Smooth muscle cell (in vitro differentiated cells): ENCODE data around the genes HIGD1C and FIGNL2.

DNA sequence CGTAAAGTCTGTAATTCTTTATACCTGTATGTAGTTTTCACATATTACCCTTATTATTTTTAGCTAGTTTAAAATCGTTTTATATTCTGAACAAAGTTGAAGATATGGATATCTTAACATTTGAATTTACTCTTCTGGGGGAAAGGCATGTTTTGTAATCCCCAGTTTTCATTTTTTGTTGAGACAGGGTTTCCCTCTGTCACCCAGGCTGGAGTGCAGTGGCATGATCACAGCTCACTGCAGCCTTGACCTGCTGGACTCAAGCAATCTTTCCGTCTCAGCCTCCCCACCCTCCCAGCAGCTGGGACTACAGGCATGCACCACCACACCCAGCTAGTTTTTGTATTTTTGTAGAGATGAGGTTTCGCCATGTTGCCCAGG is 2.0 kb downstream of the METTL7A start:
- RAMPAGE, long total RNA, result no peak

- RAMPAGE, long total RNA, result no peak
Observed at GRCh38 chr12:50927771-50928146, 2.9 kb downstream of the METTL7A start.

- RAMPAGE, long total RNA, result no peak
Observed at GRCh38 chr12:50952351-50952678, at the start of gene HIGD1C. TSS of gene HIGD1C (plus strand) at chr12:50952544.

- RAMPAGE, long total RNA, result no peak
Observed at GRCh38 chr12:51076265-51076904, 7.0 kb downstream of the CSRNP2 start.

GRCh38 chr12:51218698-51218852 is 713 bp upstream of the POU6F1 start:
- RAMPAGE, long total RNA, result no peak

- RAMPAGE, long total RNA, result no peak
Observed at GRCh38 chr12:51240523-51241768, 2.3 kb downstream of the DAZAP2 start.

DNA sequence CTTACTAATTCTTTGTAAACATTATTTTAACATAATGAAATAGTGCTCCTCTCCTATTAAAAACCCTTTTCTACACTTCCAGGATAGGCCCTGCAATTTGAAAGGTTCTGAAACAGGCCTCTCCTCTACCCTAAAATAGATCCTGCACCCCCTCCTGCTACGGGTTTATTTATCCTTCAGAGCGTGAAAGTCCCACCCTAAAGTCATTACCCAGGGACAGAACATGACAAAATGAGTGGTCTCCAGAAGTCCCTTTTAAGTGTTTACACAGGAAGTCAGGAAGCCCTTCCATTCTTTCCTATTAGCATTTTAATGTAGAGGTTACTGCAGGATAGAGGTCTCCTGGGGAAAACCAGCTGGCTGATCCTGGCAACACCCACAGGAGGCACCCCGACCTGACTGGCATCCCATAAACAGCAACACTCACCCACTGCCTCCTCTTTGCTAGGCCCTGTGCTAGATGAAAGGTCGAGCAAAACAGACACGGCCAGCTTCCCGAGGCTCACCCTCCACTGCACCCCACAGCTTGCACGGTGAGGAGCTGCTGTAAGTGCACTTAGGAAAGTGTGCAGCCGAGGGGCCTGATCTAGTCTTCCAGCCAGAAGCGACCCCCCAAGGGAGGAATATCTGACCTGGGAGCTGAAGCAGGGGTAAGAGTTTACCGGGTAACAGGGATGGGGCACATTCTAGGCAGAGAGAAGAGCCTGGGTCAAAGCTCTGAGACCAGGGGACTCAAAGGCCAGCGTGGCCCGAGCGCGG is 8.9 kb downstream of the DAZAP2 start:
- RAMPAGE, long total RNA, result no peak

DNA sequence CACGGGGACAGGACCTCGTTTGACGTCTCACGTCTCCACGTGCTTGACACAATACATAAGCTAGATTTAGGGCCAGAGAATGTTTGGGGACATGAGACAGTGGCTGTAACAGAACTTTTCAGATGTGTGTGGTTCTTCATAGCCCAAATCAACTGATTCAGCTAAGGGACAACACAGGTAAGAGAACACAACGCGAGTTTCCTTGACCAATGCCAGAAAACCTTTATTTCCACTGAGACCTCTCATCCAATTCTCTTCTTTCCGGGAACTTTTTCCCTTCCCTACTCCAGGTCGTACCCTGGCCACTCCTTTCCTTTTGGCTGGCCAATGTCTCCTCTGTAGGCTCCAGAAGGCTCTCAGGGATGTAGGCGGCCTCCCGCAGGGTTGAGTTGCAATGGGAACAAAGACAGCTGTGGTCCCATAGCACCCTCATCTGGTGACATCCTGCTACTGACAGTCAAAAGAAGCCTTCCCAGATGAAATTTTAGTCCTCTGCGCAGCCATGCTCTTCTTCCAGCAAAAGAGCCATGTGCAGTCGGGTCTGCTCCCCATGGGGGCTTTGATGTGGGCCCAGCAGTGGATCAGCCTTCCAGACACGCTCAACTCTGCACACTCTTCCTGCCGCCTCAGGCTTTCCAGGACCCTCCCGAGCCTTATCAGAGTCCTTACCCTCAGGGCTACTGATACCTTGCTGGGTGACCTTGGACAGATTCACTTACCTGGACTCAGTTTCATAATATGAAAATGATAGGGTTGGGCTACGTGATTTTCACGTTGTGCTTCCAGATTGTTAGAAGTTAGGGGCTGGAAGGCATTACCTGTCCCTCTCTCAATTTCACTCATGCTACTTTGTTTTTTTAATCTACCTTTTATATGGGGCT is 5.4 kb upstream of the CELA1 start:
- RAMPAGE, long total RNA, result no peak

DNA sequence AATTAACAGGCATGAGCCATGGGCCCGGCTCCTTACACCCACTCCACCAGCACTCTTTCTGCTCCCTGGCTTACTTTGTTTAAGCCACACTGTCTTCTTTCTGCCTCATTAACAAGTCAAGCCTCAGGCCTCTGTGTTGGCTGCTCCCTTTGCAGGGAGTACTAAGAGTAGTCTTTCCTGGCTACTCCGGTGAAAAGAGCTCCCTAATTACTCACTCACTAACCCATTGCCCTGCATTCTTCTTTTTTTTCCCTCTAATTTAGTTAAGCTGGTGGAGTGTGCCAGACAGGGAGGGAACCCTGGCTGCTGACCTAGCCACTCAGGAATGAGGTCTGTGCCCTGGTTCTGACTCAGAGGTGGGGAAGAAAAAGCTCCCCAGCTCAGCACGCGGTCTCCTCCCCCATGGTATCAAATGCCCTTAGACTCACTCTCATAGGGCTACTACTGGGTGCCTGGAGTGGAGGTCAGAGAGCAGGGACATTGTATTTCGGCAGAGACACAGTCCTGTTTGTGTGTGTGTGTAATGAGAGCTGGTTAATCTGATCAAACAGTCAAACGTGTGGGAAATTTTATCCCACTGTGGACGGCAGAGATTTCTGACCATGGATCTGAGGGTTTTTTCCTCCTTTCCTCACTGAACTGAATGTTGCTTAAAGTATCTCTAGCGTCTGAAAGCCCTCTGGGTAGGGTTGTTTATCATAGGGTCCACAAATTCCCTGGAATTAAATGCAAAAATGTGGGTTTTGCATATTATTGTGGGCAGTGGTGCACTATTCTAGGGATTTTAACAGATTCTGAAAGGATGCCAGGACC is 19.6 kb downstream of the GALNT6 start:
- RAMPAGE, long total RNA, result no peak

- RAMPAGE, long total RNA, result no peak
Observed at GRCh38 chr12:51387982-51388579, 3.1 kb downstream of the GALNT6 start.

DNA sequence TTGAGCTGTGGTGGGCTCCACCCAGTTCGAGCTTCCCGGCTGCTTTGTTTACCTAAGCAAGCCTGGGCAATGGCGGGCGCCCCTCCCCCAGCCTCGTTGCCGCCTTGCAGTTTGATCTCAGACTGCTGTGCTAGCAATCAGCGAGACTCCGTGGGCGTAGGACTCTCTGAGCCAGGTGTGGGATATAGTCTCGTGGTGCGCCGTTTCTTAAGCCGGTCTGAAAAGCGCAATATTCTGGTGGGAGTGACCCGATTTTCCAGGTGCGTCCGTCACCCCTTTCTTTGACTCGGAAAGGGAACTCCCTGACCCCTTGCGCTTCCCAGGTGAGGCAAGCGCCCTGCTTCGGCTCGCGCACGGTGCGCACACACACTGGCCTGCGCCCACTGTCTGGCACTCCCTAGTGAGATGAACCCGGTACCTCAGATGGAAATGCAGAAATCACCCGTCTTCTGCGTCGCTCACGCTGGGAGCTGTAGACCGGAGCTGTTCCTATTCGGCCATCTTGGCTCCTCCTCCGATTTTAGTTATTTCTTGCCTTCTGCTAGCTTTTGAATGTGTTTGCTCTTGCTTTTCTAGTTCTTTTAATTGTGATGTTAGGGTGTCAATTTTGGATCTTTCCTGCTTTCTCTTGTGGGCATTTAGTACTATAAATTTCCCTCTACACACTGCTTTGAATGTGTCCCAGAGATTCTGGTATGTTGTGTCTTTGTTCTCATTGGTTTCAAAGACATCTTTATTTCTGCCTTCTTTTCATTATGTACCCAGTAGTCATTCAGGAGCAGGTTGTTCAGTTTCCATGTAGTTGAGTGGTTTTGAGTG is 22.7 kb upstream of the SCN8A start:
- RAMPAGE, long total RNA, result no peak

GRCh38 chr12:51848574-51849867 is at the start of gene FIGNL2:
TSS of gene FIGNL2 (minus strand) at chr12:51848718.
- RAMPAGE, long total RNA, result no peak

DNA sequence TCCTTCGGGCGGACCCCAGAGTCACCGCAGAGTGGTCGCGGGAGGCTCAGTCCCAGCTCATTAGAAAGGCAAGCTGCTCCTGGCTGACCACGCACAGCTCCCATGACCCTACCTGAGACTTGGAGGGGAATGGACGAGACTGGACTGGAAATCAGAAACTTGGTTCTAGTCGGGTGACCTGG is 347 bp downstream of the ACVRL1 start:
- RAMPAGE, long total RNA, result no peak

- RAMPAGE, long total RNA, result no peak
Observed at GRCh38 chr12:51970872-51971606, 19.5 kb downstream of the ACVR1B start.

DNA sequence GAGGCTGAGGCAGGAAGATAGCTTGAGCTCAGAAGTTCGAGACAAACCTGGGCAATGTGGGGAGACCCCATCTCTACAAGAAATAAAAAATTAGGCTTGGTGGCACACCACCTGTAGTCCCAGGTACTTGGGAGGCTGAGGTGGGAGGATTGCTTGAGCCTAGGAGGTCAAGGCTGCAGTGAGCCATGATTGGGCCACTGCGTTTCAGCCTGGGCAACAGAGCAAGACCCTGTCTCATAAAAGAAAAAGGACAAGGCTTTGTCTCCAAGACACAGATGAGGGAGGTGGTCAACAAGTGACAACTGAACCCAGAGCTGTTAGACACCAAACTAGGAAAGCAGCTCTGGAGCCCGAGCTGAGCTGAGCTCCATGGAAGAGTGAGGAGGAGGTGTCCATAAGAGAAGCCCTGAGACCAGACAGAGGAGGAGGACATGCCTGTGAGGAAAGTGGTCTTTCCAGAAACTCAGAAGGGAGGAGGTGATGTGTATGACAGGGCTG is 14.4 kb upstream of the TAMALIN start:
- RAMPAGE, long total RNA, result no peak

GRCh38 chr12:52063587-52064929 is 5.7 kb upstream of the ATG101 start:
- RAMPAGE, long total RNA, result no peak

DNA sequence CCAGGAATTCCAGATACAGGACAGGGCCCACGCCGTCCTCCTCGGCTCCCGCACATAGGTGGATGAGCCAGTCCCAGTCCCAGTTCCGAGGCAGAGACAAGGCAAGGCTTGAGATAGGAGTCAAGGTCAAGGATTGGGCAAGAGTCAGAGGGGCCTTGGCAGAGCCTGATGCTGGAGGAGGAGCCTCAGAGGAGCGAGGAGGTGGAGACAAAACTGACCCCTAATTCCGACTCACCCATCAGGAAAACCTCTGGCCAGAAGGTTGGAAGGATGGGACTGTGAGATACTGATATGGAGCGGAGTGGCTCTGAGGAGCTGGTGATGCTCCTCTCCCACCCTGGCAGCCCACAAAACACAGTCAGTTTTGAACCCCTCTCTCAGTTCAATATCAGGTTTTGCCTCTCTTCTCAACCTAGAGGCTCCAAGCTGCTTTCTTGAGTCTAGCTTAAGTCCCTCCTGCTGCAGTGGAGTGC is 20.9 kb downstream of the KRT80 start:
- RAMPAGE, long total RNA, result no peak

DNA sequence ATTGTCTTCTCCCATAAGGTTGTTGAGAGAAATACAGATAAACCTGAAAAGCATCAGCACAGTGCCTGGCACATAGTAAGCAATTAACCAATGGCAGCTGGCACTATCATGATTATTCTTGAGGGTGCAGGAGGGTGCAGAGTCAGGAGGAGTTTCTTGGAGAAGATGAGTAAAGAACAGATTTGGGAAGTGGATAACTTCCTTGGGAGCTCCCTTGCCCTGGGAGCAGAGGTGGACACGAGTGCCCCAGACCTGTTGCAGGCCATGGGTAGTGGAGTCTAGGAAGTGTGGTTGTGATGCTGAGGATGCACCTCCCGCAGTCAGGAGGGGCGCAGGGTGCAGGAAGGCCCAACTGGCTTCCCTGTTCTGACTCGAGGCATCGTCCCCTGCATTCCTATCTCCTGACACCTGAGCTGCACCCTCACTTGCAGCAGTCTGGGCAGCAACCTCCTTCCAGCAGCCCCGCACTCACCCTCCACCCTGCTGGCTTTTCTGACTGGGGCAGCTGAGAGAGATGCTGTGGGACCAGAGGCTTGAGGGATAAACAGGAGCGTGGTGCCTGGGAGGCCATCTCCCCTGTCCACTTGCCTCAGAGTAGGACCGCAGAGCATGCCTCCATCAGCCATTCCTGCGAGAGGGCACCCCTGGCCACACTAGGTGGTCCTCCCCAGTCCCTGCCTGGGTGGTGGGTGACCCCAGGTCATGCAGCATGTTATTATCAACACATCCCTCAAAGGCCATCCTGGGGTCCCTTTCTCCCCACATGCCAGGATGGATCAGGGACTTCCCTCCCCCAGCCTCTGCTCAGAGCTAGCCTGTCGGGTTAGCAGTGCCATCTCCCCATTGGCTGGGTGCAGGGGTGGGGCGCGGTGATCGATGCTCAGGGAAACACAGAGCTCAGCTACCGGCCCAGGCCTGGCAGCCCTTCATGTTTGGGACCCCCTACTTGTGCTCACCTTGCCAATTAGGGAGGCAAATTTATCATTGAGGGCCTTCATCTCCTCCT is 864 bp downstream of the KRT80 start:
- RAMPAGE, long total RNA, result no peak

- RAMPAGE, long total RNA, result no peak
Observed at GRCh38 chr12:52193909-52194412, 2.1 kb upstream of the KRT80 start.

- RAMPAGE, long total RNA, result no peak
Observed at GRCh38 chr12:52202088-52202972, 10.5 kb upstream of the KRT80 start.